Occipital lobe (tissue), 2 donors: ENCODE measurements around the genes GPNMB, STK31 and NPVF.

DNA sequence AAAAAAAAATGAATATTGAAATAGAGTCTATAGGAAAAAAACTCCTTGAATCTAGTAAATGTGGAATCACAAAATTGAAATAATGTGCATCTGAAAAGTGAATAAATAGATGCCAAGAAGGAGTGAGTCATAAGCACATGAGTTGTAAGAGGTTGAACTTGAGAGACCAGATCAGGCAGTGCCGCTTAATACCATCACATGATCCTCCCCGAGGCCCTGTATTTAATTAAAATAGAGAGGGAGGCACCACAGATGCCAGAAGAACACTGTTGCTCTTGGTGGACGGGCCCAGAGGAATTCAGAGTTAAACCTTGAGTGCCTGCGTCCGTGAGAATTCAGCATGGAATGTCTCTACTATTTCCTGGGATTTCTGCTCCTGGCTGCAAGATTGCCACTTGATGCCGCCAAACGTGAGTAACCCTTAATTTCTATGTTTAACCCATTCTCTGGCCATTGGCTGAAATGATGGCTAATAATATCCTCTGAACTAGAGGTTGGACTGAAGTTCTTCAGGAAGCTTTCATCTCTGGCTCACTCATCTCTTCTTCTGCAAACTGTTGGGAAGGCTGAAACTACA, at the start of gene GPNMB:
GPNMB (plus strand) TSS at position 258 of the 577 bp plus-strand sequence.
- RAMPAGE, long total RNA = no peak

DNA sequence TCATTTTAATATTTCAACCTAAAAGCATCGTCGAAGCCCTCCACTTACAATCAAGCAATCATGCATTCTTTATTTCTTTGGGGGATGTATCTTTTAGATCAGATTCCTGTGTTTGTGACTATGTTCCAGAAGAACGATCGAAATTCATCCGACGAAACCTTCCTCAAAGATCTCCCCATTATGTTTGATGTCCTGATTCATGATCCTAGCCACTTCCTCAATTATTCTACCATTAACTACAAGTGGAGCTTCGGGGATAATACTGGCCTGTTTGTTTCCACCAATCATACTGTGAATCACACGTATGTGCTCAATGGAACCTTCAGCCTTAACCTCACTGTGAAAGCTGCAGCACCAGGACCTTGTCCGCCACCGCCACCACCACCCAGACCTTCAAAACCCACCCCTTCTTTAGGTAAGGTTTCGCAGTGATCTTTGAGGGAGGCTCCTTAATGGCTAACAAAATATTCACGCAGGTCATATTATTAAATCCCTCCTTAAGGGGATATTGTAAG, 13.8 kb downstream of the GPNMB start:
- RAMPAGE, long total RNA = no peak

DNA sequence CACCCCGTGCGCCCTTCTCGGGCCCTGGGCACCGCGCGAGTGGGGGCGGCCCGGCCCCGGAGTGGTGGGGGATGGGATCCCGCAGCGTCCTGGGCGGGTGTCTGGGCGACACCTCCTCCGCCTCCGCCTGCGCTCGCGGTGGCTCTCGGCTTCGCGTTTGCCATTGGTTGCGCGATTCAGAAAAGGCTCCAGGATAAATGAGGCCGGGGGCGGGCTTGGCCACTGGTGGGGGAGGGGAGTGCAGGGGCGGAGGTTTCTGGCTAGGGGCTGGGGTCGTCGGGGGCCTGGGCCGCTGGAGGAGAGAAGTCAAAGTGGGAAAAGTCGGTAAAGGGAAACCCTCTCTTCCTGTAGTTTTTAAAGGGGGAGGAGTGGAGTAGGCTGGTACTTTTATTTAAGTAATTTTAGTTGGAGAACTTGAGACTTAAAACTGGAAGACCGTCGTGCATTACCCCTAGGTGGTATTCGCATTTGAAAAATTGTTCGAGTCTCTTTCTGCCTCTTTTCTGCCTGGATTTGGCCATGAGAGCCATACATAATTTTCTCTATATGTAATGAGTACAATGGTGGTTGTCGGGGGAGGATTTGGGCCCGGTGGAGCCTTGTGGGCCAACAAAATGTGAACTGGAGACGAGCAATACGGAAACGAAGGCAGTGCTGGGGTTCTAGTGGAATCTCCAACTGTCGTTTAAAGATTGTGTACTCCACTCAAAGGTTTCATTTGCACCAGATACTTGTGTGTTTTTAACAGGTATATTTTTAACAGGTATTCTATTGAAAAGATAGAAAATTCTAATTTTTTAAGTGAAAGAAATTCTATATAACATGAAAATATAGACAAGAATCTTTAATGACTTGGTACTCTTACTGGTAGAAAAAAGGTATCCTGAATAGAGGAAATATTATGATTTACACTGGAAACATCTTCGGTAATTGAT, 1.2 kb upstream of the IGF2BP3 start:
- RAMPAGE, long total RNA = no peak

- RAMPAGE, long total RNA = no peak
Measured at GRCh38 chr7:23523579-23524403, 8.0 kb downstream of the TRA2A start.

GRCh38 chr7:23709942-23710615, at the start of gene STK31:
TSS of gene STK31 (plus strand) at chr7:23710219.
- RAMPAGE, long total RNA = no peak

GRCh38 chr7:24573573-24574432, 551 bp downstream of the PALS2 start:
- RAMPAGE, long total RNA = start-site peak on the plus strand at chr7:24574025-24574158, 18 and 18 reads in 2 replicates

GRCh38 chr7:24603773-24604665, 30.8 kb downstream of the PALS2 start:
- RAMPAGE, long total RNA = no peak

DNA sequence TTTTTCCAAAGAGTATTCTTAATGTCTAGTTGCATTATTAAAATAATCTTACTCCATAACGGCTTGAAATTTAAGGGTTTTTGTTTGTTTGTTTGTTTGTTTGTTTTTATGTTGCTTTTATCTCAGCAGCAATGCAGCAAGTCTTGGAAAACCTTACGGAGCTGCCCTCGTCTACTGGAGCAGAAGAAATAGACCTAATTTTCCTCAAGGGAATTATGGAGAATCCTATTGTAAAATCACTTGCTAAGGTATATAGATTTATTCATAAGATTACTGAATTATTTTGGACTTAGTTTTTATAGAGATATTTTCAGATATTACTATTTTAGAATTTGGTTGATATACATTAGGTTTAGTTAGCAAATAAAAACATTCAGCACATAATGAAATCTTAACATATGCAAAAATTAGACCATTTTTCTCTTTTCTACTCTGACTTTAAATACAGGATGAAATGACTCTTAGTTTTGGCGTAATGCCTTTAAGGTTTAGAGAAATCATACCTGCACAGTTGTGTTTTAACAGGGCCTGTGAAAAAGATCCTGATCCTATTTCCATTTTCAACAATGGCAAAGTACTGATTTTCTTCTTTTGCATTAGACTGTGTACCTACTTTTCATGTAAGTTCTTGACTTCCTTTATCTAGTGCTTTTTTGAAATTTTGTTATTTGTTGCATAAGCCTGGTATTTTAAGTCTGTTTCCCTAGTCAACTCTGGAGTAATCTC, 50.4 kb downstream of the PALS2 start:
- RAMPAGE, long total RNA = no peak

DNA sequence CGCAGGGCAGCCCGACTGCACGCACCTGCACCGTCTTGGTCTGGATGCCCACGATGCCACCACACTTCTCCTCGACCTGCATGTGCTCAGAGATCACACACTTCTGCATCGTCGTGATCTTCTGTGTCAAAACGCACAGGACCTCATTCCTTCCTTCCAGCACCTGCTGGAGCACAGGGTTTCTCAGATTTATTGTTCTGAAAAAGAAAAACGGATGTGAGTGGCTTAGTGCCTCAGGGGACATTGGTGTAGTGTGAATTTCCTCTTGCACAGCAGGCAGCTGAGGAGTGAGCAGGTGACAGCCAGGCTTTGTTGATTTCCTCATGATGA, 38.3 kb downstream of the GSDME start:
- RAMPAGE, long total RNA = no peak

GRCh38 chr7:24795037-24795788, 37.9 kb upstream of the GSDME start:
- RAMPAGE, long total RNA = no peak

DNA sequence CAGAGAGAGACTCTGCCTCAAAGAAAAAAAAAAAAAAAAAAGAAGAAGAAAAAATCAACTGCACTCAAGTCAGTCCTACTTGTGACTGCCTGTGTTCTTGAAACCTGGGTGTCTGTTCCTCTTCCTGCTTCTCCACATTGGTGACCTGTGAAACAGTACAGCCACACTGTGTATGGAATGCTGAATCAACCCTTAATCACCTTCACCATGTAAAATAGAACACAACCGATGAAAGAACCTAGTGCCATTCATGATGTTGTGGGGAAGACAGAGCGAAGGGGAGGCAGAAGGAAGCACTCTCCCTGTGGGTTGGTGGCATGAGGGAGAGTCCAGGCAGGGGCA, 75.2 kb upstream of the GSDME start:
- RAMPAGE, long total RNA = no peak

GRCh38 chr7:24835978-24836555, 78.8 kb upstream of the GSDME start:
- RAMPAGE, long total RNA = no peak

- RAMPAGE, long total RNA = no peak
Measured at GRCh38 chr7:24885123-24885880, 94.7 kb downstream of the OSBPL3 start.

DNA sequence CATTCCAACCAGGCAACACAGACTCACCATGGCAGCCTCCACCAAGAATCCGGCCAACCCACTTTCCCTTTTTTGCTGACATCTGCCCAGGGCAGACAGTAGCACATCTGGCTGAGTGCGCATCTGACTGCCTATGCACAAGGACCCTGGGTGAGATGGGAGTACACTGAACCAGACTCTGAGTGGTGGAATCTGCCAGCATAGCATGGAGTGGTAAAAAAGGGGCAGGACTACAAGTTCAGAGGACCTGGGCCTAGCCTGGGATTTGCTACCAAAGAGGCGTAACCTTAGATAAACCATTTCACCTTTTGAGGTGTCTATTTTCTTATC, 16.6 kb downstream of the OSBPL3 start:
- RAMPAGE, long total RNA = no peak

- RAMPAGE, long total RNA = no peak
Measured at GRCh38 chr7:25228199-25228622, at the start of gene NPVF. TSS of gene NPVF (minus strand) at chr7:25228486.

DNA sequence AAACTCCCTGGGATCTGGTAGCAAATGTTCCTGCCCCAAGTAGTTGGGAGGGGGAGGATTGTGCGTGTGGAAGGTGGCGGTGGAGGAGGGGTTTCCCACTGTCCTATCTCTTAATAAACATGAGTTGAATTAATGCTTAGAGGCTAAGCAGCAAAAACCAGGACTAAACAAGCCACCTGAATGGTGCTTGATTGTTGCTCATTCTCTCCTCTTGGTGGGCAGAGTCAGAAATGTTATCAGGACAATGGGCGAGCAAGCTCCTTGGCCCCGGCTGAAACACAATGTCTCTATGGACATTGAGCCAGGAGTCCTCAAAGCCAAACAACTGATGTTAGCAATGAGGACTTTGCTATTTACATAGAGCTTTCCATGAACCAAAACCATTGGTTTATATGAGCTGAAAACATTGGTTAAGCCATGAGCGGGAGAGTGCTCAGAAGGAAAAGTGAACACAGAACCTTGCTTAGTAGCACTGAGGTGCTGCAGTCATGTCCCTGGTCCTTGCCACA, 21.4 kb upstream of the NPVF start:
- RAMPAGE, long total RNA = no peak

GRCh38 chr7:25255668-25256434, 27.6 kb upstream of the NPVF start:
- RAMPAGE, long total RNA = no peak

GRCh38 chr7:25849372-25850226, 302.4 kb upstream of the NFE2L3 start:
- RAMPAGE, long total RNA = no peak

DNA sequence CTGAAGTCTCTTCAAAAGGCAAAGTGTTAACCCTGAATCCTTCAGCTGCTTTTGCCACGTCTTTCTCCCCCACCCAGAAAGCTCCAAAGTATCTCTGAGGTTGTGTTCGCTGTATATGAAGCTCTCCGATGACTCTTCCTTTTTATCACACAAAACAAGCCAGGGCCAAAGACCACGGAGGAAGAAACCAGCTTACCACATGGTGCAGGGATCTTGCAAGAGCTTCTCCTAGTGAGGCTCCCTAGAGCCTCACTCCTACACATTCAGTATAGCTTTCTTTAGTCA, 254.6 kb upstream of the NFE2L3 start:
- RAMPAGE, long total RNA = no peak

GRCh38 chr7:26156390-26156759, 4.4 kb downstream of the NFE2L3 start:
- RAMPAGE, long total RNA = no peak